ENCODE measurements around a stretch of chr12.

- RRBS, 2 experiments = no CpG with 5 or more reads among the region's 2 CpGs
Observed at GRCh38 chr12:19249097-19249526, 119.6 kb downstream of the PLEKHA5 start.

- RRBS, 2 experiments = 91 to 99% methylated on average over 7 of the region's 36 CpGs
Observed at GRCh38 chr12:19306148-19306706, 133.1 kb upstream of the AEBP2 start.

DNA sequence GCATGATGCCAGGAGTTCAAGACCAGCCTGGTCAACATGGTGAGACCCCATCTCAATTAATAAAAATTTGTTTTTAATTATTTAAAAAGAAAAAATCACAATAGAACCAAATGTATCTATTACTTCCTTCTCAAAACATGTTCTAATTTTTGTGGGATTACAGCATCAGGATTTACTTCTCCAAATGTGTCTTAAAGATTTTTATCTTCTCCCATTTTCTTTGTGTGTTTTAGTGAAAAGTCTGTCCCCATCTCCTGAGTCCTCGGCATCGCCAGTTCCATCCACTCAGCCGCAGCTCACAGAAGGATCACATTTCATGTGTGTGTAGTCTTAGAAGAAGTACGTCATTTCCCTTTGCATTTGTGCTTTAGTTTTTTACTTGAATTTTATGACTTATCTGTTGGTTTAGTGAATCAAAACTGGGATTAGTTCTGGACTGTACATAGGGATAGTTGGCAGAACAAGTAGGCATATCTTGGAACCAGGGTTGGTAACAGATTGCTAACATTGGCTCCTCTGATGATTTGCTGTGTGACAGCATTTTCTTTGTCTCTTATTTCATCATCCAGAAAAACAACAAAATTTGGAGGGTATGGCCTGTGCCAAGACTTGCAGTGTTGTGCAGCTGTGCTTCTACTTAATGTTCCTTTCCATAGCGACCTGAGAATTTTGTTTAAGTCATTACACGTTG lies 69.7 kb upstream of the AEBP2 start:
- RRBS, 2 experiments = no CpG with 5 or more reads among the region's 6 CpGs

DNA sequence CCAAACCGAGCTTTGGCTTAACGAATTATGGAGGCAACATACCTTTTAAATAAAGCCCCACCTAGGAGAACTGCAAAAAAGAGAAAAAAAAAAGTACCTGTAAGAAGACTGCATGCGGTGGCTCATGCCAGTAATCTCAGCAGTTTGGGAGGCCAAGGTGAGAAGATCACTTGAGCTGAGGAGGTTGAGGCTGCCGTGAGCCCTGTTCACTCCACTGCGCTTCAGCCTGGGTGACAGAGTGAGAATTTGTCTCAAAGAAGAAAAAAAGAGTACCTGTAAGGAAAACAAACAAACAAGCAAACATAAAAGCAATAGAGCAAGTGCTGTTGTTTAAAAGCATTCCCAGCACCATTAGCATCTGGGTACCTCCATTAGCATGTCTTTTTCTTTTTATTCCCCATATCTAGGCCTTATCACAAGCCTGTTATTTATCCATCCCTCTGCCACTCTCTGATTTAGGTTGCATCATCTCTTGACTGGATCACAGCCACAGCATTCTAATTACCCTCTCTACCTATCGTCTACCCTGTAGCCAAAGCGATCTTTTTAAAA lies 423.0 kb upstream of the PDE3A start:
- RRBS, 2 experiments = no CpG with 5 or more reads among the region's 7 CpGs

DNA sequence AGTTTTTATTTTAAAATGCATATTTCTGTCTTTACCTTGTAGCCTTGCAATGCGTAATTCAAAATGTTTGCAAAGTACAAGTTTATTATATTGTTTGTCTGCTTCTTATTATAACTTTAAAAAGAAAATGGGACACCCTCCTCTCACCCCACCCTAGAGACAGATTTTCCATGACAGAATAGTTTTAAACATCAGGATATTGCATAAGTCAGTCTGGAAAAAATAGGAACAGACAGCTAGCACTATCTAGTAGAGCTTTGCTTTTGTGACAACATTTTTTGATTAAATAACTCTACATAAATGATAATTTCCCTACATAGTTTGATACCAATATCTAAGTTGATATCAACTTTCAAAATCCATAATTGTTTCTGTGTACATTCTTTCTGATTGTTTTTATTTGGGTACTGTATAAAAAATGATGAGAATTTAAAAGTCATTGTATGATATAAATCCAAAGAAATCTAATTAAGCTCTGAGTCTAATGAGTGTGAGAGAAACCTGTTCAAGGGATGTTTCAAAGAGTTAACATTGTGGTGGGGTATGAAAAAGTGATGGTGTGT lies 71.4 kb downstream of the PDE3A start:
- RRBS, 2 experiments = no CpG with 5 or more reads among the region's 1 CpG

DNA sequence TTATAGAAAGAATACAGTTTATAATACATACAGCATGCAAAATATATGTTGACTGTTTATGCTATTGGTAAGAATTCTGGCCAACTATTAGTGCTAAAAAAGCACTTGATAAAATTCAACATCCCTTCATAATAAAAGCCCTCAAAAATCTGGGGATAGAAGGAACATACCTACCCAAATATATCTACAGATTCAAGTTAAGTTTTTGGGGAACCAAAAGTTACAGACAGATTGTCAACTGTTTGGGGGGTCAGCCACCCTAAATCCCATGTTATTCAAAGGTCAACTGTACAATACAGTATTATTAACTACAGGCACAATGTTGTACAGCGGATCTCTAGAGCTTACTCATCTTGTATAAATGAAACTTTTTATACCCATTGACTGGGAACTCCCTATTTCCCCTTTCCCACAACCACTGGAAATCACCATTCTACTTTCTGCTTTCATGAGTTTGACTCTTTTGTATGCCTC lies 57.6 kb downstream of the SLCO1B3 start:
- RRBS, 2 experiments = no CpG with 5 or more reads among the region's 1 CpG

DNA sequence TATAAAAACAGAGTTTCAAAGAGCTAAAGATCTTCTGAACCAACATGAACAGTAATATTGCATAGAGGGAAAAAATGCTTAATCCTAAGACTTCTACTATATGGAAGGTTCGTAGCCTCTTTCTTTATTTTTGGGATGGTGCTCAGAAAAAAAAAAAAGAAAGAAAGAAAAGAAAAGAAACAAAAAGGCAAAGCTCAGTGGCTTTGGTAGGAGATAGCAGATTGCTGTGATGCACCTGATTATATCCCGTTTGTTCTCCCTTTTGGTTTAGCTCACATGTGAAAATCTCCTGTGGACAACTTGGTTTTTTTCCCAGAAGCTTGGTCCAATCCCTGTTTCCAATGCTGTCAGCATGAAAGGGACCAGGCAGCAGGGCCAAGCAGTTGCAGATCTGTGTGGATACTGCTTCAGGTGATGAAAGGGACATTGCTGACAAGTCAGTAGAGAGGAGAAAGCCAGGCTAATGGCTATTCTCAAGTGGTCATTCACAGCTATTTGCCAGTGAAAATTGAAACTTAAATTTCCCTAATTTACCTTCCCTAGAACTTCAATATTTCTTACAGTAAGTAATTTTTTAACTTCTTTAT lies 18.7 kb upstream of the SLCO1A2 start:
- RRBS, 2 experiments = no CpG with 5 or more reads among the region's 2 CpGs

GRCh38 chr12:21418932-21419784 lies 18.3 kb upstream of the PYROXD1 start:
- RRBS, 2 experiments = no CpG with 5 or more reads among the region's 30 CpGs

DNA sequence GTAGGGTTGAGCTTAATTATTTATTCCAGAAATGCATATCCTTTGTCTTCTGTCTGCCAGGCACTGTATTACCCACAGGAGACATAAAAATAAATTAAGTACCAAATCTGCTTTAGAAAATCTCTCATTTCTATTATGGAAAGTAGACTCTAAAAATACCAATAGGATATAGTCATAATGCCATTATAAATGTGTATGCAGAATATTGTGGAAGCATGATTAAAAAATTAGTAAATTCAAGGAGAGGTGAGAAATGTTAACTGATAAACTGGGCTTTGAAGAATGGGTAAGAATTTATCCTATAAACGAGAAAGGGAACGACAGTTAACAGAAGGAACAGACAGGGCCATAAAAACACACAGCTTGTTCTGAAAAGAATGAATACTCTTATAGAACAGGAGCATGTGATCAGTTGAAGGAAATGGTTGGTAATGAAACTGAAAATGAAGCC lies 7.9 kb downstream of the GOLT1B start:
- RRBS, 2 experiments = no CpG with 5 or more reads among the region's 2 CpGs

DNA sequence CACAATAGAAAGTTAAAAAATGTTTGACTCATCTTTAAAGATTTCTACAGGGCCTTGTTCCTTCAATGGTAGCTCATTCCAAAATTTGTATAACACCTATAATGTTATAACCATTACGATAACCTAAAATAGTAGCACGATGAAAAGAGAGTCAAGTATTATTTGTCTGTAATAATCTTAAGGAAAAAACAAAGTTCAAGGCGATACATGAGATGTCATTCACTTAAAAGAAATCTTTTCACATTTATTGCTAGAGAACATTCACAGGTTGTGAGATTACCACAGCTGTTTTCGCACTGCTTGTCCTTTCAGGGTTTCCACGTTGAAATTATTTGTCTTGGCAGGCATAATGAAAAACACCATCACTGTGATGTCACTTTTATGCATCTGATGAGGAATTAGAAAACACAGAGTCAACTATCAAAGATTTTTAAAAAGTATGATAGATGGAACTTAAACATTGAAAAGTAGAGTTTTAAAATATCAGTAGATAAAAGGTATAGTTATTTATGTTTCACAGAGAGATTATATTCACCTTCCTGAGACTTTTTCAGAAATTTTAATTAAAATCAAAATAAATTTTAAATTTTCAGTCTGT lies 34.1 kb downstream of the SPX start:
- RRBS, 2 experiments = no CpG with 5 or more reads among the region's 5 CpGs

GRCh38 chr12:21656019-21656471 lies 1.6 kb downstream of the LDHB start:
- RRBS, 2 experiments = no CpG with 5 or more reads among the region's 5 CpGs

GRCh38 chr12:21697988-21698298 lies 40.3 kb upstream of the LDHB start:
- RRBS, 2 experiments = no CpG with 5 or more reads among the region's 4 CpGs

GRCh38 chr12:21773820-21774237 lies 677 bp downstream of the KCNJ8 start:
- RRBS, 2 experiments = no CpG with 5 or more reads among the region's 10 CpGs

DNA sequence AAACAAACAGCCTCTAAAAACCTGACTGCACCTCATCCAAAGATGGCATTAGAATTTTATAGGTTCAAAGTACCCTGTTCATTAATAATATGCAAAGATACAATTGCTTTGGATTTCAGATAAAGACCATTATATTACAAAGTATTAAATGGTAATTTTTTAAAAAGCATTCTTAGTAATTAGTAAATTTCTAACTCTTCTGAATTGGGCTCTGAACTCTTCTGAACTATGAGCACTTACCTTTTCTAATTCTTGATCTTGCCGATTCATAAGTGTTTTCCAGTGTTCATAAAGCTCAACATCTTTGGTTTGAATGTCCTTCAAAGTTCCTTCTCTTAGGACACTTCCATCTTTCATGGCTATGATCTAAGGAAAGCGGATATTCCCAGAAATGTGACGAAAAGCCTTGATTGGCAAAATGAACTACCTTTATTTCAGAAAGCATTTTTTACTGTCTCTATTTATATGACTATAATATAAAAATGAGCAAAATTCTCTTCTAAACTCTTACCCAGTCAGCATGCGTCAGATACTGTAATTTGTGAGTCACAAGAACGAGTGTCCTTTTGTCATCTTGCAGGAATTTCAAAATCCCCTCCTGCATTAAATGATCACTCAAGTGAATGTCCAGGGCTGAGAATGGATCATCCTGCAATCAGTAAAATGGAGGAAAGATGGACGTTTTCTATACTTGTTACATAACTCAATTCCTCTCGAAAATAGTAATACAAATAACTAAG lies 77.5 kb upstream of the KCNJ8 start:
- RRBS, 2 experiments = no CpG with 5 or more reads among the region's 7 CpGs

DNA sequence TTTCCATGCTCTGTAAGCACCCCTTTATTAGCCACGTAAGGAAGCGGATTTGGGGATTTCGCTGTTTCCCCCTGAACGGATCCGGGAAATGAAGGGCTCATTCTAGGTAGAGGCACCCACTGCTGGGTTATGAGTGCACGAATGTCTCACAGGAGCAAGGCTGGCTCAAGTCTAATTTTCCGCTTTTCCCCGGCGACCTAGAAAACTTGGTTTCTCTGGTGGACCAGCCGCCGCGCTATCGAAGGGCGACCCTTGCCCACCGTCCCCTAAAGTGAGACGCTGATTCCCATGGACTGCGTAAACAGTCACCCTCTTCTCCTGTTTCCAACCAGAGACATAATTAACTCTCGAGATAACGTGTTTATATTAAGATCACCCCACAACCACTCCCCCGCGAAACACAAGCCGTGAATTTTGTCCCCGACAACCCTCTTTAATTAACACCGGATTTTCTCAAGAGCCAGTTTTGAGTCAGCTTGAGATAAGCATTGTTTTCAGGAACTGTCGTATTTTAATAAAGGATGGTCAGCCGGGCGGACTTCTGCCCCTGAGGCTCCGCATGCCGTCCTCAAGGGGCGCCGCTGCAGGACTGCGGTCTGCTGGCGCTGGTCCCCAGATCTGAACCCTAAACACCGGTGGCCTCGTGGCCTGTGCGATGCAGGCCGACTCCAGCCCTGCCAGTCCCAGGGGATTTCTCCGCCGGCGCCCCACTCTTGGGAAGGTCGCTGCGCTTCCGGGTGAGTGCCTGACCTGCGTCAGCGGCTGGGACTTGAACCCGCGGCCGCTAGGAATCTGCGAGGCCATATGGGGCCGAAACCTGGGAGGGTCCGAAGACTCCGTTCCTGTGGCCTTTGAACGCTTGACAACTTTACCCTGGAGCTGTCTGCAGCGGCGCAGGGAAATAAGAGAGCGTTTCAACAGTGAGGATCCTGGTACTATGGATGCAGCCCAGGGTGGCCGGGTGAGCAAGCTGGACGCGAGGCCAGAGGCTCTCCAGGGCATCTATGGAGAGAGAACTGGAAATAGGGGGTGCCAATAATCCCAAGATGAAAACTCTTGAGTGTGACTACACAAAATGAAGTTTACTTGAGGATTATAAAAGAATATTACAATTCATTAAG lies 719 bp upstream of the ABCC9 start:
- RRBS, 2 experiments = 32 to 33% methylated on average over 15 to 16 of the region's 59 CpGs

DNA sequence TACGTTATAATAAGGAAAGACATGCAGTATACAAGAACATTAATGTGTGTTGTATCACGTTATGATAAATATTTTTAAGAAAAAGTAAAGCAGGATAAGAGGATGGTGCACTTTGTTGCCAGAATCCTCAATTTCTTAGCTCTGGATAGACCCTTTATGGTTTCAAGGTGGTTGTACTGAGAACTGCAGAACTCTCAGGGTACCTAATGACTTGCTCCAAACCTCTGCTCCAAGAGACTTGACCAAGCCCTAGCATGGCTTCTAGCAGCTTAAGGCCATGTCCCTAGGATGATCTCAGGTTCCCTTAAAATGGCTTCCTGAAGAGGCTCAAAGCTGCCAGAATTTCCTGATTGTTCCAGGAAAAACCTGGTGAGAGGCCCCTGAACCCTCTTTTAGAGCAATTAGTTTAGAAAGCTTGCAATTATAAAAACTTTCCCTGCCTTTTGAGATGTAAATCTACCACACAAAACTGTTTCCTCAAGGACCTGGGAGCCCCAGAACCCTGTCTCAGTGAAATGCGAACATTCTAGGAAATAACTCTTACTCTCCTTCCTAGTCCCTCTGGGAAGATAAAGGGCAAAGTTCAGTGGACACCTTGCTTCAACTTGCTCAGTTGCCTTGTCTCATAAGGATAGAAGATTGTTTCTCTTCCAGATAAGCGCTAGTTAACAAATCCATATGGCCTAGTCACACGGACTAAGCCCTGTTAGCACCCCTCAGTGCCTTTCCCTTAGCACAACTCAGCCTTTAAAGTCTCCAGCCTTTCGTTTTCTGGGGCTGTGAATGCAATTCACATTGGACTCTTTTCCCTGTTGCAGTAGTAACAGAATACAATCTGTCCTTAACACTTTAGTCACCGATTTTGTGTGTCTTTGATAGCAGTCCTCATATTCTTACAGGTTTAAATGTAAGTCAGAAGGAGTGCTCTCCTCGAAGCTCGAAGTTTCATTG lies 2.5 kb downstream of the CMAS start:
- RRBS, 2 experiments = no CpG with 5 or more reads among the region's 9 CpGs

GRCh38 chr12:22409629-22410144 lies 75.2 kb upstream of the ST8SIA1 start:
- RRBS, 2 experiments = no CpG with 5 or more reads among the region's 9 CpGs

- RRBS, 2 experiments = no CpG with 5 or more reads among the region's 10 CpGs
Observed at GRCh38 chr12:22436939-22437619, 102.6 kb upstream of the ST8SIA1 start.

DNA sequence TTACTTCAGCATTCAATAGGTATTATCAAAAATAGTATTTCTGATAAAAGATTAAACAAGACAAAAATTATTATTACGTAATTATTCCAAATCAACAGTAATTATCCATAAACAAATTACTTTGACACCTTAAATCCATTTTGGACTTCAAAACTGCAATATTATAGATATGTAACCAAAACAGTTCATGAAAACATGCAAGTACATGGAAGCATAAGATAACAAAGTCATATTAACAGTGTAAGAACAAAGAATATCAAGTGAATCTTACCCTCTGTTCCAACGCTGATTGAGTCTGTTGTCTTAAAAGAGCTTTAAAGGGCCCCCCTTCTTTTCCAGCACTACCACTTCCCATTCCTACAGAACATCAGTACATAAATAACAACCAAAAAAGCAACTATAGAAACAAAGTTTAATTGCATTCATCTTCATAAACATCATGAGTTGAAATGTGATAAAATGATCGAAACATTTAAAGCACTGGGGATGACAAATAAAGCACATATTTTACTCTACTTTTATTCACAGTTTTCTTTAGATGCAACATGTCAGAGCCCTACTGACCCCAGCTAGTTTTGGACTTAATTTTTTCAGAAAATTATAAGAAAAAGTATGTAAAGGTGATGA lies 31.2 kb downstream of the C2CD5 start:
- RRBS, 2 experiments = no CpG with 5 or more reads among the region's 3 CpGs

Data from Panc1 (cell line).